Neural progenitor cell (in vitro differentiated cells): ENCODE measurements around the gene OR13A1.

DNA sequence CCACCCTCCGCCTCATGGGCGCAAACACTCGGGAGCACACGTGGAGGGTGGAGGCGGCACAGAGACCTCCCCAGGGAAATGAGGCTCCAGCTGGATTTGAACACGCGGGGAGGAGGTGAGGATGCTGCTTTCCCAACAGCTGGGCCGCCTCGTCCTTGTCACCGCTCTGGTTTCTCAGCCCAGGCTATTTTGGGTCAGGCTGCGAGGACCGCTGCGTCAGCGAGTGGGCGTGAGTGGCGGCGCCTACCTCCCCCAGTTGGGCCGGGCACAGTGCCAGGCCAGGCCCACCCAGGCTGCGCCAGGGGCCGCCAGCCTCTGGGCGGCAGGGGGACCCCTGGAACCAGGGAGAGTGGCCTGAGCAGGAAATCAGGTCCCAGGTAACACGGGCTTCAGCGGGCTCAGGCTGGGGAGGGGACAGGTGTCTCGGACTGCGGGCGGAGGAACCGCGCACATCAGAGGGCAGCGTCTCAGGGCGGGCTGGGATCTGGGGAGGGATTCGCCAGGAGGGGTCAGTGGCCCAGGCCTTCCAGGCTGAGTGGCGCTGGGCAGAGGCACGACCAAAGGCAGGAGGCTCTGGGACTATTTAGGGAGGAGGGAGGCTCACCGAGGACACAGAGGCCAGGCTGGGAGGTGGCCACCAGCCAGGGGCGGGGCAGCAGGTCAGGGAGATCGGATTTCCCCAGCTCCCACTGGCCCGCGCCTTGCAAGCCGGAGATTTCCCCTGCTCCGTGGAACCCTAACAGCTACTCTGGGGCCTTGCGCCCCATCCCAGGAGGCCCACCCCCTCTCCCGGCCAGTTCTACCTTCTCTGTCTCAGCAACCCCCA lies 125.2 kb upstream of the RET start:
- RAMPAGE, long total RNA = no peak

- RAMPAGE, long total RNA = no peak
These were observed 24.3 kb downstream of the RET start for GRCh38 chr10:43101120-43101563.

- RAMPAGE, long total RNA = no peak
These were observed 28.5 kb downstream of the RET start for GRCh38 chr10:43105180-43105864.

DNA sequence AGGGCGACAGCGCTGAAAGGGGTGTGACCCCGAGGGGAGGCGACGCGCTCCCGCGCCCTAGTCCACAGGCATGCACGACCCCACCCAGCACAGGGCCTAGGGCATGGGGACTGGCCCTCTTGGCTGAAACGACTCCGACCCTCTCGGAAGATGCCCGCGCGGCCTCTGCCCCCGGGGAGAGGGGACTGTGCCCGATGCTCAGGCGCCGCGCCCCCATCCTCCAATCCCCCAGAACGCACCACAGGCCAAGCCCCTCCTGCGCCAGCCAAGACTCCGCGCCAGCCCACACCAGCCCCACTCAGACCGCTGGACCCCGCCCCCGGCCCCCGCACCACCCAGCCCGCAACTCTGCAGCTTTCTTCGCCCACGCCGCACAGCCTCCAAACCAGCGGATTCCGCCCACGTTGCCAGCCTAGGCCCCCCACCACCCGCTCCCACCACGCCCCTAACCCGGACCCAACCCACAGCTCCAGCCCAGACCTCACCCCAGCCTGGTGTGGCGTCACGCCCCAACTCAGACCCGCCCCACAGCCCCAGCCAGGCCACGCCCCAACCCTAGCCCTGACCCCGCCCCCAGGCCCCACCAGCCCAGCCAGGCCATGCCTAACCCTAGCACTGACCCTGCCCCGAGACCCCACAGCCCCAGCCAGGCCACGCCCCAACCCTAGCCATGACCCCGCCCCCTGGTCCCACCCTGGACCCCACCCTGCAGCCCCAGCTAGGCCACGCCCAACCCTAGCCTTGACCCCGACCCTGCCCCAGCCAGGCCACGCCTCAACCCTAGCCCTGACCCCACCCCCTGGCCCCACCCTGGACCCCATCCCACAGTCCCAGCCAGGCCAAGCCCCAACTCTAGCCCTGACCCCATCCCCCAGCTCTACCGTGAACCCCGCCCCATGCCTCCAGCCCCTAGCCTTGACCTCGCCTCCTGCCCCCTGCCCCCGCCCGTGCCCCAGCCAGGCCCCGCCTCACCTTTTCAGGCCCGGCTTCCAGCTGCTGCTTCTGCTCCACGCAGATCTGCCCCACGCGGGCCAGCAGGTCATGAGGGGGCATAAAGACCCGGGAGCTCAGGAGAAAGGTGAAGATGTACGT lies 64.2 kb downstream of the RASGEF1A start:
- RAMPAGE, long total RNA = no peak

- RAMPAGE, long total RNA = no peak
These were observed 41.2 kb downstream of the RASGEF1A start for GRCh38 chr10:43225547-43226222.

- RAMPAGE, long total RNA = no peak
These were observed 1.9 kb downstream of the RASGEF1A start for GRCh38 chr10:43264849-43265497.

DNA sequence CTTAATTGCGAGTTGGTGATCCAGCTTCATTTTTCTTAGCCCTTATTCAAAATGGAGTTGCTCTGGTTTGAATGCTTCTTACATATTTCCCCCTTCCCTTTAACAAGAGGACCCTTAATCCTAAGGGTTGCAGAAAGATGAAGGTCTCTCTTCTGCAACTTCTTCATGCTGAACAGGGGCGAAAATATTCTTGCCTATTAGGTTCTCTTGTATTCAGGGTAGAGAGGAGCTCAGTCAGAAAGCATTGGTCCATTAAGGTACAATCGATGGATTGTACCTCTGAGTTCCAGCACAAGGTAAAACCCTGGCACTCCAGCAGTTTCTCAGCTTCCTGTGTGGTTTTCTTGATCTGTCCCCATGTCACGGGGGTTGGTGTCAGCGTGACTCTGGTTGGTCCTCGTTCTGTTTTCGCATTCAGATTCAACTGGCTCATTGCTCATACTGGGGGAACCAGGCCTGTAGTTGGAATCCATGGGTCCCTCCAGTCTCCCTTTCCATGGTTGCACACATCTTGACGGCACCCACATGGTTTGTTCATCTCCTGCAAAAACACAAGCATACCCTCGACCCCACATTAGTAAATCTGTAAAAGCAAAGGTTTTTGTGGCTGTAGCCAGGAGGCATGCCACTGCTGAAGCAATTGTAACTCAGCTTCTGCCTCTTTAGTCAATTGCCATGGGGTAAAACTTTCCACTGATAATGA lies 32.7 kb upstream of the RASGEF1A start:
- RAMPAGE, long total RNA = no peak

DNA sequence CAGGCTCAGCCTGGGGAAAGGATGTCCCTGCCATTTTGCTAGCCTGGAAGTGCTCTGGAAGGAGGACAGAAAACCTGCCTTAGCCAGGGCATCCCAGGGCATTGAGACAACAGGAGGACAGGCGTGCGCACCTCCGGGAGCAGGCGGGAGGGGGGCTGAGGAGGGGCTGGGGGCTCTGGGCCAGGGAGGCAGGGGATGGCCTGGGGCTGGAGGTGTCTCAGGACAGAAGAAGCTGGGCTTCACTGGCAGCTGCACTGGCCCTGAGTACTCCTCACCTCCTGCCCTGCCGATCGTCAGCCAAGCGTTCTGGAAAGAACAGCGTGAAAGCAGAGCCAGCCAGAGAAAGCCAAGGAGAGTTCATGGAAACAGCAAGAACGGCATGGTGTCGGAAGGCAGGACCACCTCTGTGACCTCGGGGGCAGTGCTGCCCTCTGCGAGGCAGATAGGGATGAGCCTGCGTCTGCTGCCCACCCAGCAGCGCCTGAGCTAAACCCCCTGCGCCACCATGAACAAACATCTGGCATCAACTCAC lies 48.2 kb upstream of the RASGEF1A start:
- RAMPAGE, long total RNA = no peak

GRCh38 chr10:43315580-43316053 lies 48.8 kb upstream of the RASGEF1A start:
- RAMPAGE, long total RNA = no peak

DNA sequence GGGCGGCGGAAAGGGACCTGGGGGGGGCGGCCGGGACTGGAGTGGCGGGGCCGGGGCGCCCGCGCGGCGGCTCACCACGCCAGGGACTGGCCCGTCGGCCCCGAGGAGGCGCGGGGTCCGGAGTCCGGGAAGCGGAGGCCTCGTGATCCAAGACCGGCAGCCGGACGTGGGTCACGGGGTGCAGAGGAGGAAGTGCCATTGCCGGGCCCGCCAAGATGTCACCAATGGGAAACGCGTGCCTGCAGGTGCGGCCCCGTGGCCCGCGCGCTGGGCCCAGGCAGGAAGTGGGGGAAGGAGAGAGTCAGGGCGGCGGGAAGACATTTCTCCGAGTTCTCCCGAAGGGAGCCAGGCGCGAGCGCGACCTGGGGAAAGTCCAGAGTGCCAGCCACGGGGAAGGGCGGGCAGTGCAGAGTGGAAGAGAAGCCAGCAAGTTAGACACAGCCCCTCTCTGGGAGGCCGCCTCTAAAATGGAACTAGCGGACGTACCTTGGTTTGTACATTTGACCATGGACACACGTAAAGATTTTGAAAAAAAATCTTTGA lies 11.8 kb downstream of the HNRNPF start:
- RAMPAGE, long total RNA = no peak

GRCh38 chr10:43437296-43437608 lies 341 bp downstream of the ZNF487 start:
- RAMPAGE, long total RNA = no peak

DNA sequence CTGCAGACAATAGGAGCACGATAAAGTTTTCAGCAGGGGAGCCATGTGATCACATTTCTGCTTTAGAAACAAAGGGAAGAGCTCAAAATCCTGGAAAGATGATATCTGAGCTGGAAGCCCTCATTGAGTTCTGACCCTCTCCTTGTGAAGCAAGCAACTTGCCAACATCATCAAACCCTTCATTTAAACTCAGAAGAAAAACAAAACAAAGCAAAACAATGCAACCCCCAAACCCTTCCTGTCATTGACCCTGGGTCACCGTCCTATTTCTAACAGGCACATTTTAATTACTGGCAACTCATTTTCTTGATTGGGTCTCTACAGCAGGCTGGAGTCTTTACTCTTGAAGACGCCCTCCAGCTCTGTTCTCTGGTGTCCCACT lies 198.3 kb upstream of the ZNF32 start:
- RAMPAGE, long total RNA = no peak

DNA sequence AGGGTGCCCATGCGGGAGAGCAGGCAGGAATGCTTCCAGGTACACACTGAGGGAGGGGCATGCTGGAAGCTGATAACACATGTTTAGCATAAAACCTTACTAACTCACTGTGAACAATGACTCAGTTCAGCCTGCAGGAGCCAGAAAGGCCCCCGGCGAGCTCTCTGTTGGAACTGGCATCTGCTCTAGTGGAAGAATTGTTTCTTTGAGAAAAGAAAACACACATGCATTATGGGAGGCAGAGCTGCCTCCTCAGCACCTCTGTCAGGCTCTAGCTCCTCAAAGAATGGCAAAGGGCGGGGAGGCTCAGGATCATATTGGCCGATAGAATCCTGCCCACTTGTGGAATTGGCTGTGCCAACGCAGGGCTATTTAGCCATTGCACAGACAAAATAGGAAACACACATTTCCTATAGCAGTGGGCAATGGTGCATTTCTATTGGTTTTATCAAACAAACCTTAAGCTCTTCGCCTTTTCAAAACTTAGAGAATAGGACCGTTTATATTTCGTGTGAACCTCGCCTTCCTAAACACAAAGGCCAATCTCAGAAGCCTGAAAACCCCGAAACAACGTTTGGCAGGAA lies 338.2 kb downstream of the CXCL12 start:
- RAMPAGE, long total RNA = no peak

DNA sequence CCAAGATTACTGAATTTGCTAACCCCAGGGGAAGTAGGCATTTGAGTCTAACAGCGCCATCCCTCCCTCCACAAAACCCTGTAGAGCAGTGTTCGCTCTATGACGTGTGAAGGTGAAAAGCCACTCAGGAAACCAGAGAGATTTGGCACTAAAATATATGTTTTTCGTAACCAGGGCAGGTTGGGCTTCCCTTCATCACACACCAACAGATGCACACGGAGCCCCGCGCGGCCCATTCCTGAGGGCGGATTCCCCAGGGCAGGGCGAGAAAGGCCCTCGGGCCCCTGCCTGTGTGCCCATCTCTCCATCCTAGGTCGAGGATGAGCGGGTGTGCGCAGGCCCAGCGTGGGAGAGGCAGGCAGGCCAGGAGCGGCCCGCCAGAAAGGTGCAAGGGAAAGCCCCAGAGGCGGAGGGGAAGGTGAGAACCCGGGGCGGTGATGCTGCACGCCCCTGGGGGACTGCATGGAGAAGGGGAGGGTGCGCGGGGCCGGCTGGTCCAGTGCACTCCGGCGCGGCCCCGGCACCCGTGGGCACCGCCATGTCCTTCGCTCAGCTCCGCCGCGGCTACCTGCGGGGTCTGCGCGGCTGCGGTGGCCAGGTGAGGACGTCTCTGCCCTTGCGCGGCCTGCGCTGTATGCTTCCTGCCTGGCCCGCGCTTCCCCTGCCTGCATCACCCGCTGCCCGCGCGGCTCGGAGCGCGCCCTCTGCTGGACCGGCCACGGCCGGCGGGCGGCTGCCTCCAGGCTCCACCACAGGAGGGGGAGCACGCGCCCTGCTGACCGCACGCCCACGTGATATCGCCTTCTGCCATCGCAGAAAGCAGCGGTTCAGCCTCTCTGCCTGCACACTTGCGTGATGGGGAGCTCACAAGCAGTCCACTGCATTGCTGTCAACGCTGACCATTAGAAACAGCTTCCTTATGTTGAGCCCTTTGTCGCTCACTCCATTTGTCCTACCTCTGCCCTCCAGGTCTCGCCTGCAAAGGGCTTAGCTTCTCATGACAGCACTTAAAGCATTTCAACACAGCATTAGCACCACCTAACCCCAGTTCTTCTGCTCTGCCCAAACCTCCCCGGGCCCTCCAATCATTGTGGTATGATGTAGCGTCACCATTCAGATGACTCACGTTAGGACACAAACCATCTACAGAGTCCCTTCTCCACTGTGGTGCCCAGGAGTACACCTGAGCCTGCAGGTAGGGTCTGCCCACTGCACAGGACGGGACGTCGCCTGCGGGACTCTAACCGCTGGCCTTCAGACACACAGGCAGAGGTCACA lies 74.0 kb downstream of the CXCL12 start:
- RAMPAGE, long total RNA = no peak

DNA sequence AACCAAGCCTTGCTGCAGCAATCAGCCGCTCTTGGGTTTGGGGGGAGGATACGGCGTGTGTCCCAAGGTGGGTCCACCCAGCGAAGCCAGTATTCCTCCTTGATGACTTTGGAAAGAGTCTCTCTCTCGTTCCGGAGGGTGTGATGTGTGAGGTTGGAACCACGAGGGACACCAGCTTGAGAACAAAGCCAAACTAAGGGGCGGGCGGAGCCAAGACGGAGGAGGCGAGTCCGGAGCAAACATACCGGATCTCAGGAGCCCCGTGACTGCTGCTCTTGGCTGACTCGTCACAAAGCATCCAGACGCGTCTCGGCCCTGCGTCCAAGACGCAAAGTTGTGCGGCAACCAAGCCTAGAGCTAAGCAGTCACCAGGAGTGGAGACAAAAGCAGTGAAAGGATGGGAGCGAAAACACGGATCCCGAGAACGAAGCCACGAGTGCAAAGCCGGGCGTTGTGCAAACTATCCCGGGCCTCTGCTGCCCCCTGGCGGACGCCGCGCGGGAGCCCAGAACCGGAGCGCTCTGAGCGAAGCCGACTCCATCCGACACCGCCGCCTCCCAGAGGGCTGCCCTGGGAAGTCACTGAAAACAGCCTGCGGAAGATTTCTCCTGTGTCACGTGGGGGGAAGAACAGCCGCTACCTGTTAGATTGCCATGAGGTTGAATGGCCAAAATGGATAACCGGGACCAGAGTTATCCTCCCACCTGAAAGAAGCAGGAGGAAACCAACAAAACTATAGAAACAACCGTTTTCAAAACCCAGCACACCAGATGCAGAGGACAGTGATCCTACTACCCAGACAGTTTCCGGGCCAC lies 46.4 kb upstream of the TMEM72 start:
- RAMPAGE, long total RNA = no peak

- RAMPAGE, long total RNA = no peak
These were observed 19.5 kb upstream of the RASSF4 start for GRCh38 chr10:44940134-44940494.

- RAMPAGE, long total RNA = no peak
These were observed 4.0 kb upstream of the DEPP1 start for GRCh38 chr10:44982552-44983027.

- RAMPAGE, long total RNA = no peak
These were observed 604 bp upstream of the ZNF22 start for GRCh38 chr10:45000011-45000626.

- RAMPAGE, long total RNA = no peak
These were observed at the start of gene OR13A1 for GRCh38 chr10:45315314-45315854. TSS of gene OR13A1 (minus strand) at chr10:45315608.

DNA sequence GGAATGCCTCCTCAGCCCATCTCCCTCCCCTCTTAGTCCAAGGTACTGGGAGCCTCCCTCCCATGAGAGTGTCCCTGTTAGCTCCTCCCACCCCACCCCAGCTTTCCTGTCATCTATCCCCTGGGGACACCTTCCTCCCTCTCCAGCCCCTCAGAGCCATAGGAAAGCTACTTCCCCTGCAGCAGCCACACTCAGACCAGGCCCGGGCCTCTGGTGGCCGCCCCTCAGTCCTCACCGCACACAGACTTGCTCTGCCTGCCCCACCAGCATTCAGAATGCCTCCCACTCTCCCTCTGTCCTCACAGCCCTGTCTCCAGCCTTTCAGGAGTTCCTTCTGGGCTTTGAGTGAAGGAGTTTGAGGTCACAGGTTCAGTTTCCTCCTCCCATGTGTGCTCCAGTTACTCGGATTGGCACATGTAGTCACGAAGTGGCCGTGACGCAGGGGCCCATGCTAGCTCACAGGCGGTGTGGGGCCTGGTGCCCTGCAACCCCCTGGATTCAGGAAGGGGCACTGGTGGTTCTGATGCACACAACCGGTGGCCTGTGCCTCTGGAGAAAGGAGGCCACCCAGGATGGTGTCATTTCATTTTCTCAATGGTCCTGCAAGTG lies 5.2 kb downstream of the ALOX5 start:
- RAMPAGE, long total RNA = no peak